Hair follicular keratinocyte (primary cell): ENCODE results near the gene SASH1.

- RAMPAGE, long total RNA: no peak
Observed at GRCh38 chr6:144152783-144153962, 2.9 kb downstream of the STX11 start.

- RAMPAGE, long total RNA: no peak
Observed at GRCh38 chr6:144264721-144265304, 20.3 kb upstream of the UTRN start.

DNA sequence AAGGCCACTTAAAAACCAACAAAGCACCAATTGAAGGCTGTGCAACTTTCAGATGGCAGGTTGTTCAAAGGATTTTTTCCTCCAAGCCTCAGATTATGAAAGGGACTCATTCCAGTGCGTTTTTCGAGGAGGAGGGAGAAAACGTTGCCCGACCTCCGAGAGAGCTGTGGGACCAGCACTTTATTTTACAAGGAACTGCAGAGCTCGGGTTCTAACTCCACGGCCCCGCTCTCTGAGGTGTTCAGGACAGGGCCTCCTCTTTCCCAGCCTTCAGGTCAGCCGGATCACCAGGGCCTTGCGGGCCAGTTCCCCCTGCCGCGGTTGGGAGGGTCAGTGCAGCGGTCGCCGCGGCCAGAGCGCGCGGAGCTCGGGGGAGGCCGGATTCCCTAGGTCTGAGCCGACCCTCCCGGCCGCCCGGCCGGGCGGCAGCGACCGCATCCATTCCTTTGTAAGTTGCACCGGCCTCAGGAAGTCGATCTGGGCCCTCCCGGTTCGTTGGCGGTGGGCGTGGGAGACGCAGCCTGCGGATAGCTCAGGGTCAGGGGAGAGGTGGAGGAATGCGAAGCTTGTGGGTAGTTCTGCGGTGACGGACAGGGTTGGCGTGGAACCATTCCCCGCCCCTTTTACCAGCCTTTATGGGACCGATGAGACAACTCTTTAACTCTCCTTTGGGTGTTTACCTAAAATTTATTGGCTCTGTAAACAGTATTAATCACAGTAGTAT is 1.6 kb downstream of the UTRN start:
- RAMPAGE, long total RNA: no peak

DNA sequence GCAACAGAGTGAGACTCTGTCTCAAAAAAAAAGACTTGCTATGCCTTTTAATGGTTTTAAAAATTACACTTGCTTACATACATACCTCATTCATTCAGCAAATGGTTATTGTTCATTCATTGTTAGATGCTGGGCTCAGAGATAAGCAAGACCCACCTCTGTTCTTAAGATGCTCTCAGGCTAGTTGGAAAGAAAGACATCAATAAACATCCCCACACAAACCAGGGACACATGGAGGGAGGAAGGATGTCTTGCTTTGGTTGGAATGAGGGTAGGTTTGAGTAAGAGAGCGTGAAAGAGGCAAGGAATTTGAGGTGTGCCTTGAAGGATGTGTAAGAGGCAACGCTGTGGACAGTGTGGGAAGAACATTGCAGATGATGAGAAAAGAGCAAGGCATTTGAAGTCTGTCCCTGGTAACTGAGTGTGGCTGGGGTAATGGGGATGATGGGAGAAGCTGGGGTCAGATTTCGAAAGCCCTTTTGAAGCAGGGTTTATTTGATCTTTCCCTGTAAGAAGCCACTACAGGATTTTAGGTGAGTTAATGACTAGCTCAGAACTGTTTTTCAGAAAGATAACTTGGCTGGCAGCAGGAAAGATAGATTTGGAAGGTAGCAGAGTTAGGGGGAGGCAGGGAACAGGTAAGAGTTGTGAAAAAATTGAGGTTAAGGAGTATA is 17.5 kb downstream of the UTRN start:
- RAMPAGE, long total RNA: no peak

DNA sequence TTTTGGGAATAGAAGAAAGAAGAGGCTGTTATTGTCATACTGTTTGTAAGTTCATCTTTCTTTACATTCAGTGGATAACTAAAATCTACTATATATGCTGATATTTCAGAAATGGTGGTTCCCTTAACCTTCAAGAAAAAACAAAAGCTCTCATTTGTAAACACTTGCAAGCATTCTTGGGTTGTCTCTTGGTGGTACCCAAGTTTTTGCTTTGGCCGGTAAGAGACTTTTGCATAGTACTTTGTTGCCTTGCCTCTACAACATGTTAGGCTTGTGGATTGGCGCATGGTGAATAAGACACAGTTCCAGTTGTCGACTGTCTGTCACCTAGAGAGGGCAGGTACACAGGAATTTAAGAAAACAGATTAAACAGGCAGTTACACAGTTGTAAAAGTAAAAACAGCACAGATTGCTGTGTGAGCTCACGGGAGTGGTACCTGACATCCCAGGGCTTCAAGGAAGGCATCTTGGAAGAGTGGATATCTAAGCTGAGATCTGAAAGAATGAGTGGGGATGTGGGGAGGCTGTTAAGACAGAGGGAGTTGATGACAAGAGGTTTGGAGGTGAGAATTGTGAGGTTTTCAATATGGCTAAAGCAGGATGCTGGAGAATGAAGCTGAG is 19.1 kb downstream of the UTRN start:
- RAMPAGE, long total RNA: no peak

DNA sequence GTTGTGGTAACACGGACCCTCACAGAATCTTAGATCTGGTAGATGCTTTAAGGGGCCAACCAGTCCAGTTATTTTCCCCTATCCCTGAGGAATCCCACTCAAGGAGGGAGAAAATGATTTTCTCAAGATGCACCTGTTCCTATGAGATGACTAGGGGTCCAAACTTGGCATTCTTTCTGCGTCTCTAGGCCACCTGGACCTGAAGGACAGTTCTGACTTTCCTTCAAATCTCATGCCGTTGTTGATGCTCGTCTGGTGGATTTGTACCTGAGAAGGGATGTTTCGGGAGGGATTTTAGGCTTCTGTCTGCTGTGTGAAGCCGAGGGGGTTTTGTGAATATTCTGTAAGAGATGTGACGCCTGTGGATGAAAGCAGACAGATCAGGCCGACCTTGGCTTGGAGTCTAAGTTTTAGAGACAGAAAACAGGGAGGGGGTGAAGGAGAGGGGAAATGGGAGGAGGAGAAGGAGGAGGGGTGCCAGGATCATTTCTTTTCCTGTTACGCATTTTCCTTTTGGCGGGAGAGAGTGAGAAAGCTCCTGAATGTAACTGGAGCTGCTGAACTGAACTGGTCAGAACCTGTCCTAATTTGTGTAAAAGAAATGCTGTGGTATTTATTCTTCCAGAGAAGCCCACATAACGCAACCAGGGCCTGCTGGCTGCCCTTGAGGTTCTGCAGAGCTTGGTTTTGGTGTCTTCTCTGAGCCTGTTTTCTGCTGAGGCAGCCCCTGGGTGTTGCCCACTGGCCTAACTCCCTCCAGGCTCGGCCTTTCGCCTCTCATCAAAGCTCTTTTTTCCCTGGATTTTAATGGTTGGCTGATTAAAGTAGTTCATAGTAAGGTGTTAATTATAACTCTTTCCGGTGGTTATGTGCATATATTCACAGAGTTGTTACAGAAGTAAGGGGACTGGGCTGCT is 41.9 kb downstream of the UTRN start:
- RAMPAGE, long total RNA: no peak

GRCh38 chr6:144734684-144735519 is 449.8 kb downstream of the UTRN start:
- RAMPAGE, long total RNA: no peak

GRCh38 chr6:144850719-144851578 is 565.8 kb downstream of the UTRN start:
- RAMPAGE, long total RNA: no peak

- RAMPAGE, long total RNA: no peak
Observed at GRCh38 chr6:145350244-145350542, 385.1 kb downstream of the EPM2A start.

DNA sequence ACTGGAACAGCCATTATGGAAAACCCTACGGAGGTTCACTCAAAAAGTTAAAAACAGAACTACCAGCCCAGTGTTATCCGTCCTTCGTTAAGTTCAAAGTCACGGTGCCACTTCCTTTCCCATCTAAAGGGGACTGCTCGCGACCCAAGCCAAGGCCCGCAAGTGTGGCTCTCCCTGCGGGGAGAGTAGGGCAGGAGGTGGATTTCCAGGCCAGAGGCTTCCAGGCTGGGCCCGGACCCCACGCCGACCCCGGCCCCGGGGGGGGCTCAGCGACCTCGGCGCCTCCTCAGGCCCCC is 571 bp upstream of the RAB32 start:
- RAMPAGE, long total RNA: no peak

GRCh38 chr6:146884158-146885284 is 285.7 kb downstream of the ADGB start:
- RAMPAGE, long total RNA: no peak

DNA sequence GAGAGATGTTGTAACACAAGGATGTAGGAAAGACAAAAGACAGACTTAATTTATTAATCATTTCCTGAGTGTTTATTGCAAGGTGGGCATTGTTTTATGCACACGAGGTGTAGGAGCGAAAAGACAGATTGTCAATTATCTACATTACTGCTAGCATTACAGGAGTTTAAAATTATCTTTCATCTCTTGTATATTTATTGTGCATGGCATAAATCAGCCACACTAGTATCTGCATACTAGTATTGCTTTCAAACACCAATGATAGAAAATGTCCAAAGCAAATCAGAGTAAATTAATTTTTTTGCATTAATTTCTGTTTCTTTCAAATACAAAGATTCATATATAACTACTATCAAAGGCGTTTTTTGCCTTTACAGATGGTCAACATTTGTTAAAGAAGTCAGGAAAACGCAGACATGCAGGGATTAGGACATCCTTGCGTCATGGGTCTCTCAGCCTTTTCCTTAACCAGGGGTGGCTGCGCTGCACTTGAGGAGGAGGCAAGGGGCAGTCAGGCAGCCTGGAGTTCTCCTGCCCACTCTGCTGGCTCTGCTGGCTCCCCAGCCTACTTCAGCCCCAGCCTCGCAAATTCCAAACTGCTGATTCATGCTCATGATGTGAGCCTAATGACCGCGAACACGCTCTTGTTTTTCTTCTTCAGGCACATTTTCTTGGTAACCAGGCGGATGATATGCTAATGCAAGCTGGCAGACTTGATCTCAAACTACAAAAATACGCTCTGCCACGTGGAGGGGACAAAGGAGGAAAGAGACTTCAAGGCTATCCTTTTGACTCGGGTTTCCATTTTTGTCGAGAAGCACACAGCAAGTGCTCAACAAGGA is 290.5 kb upstream of the STXBP5 start:
- RAMPAGE, long total RNA: no peak

GRCh38 chr6:147204793-147205397 is 678 bp downstream of the STXBP5 start:
- RAMPAGE, long total RNA: no peak

GRCh38 chr6:147297246-147298418 is 93.4 kb downstream of the STXBP5 start:
- RAMPAGE, long total RNA: no peak

GRCh38 chr6:147509687-147510347 is 1.3 kb downstream of the SAMD5 start:
- RAMPAGE, long total RNA: no peak

- RAMPAGE, long total RNA: no peak
Observed at GRCh38 chr6:147676639-147677337, 168.3 kb downstream of the SAMD5 start.

GRCh38 chr6:148075420-148075847 is 267.2 kb upstream of the SASH1 start:
- RAMPAGE, long total RNA: no peak

GRCh38 chr6:148342088-148342956 is at the start of gene SASH1:
Gene SASH1, plus strand, starts transcription at chr6:148342838.
- RAMPAGE, long total RNA: no peak

GRCh38 chr6:148426089-148426903 is 83.7 kb downstream of the SASH1 start:
- RAMPAGE, long total RNA: no peak

GRCh38 chr6:148500930-148501985 is 158.6 kb downstream of the SASH1 start:
- RAMPAGE, long total RNA: no peak